Cardiac atrium fibroblast (primary cell): Measurements from ENCODE around the genes SCGB3A1, BTNL8, OR2V1, OR2V2 and TRIM41.

- RAMPAGE, long total RNA = no peak
Measured at GRCh38 chr5:180591334-180591925, at the start of gene SCGB3A1. Gene SCGB3A1, minus strand, starts transcription at chr5:180591499.

GRCh38 chr5:180804329-180804871 lies 1.8 kb upstream of the MGAT1 start:
- RAMPAGE, long total RNA = no peak

- RAMPAGE, long total RNA = no peak
Measured at GRCh38 chr5:180806314-180807158, 3.9 kb upstream of the MGAT1 start.

GRCh38 chr5:180807159-180807478 lies 4.5 kb upstream of the MGAT1 start:
- RAMPAGE, long total RNA = no peak

DNA sequence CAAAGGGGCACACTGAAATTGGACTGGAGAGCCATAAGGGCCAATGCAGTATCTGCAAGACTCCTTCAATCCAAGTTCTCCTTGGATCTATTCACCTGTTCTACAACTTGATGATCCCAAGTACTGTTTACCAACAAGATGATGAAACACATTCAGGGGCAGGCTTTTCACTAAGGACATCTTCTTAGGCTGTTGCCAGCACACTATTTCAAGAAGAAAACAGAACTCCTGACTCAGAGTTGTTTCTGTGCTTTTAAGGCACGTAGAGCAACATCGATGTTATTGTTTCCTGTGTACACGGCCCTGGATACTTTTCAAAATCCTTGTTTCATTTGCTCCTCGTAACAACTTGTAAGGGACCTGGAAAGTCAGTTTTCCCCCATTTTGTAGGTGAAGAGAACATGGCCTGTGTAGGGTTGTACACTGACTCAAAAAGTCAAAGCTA lies 5.1 kb upstream of the MGAT1 start:
- RAMPAGE, long total RNA = no peak

DNA sequence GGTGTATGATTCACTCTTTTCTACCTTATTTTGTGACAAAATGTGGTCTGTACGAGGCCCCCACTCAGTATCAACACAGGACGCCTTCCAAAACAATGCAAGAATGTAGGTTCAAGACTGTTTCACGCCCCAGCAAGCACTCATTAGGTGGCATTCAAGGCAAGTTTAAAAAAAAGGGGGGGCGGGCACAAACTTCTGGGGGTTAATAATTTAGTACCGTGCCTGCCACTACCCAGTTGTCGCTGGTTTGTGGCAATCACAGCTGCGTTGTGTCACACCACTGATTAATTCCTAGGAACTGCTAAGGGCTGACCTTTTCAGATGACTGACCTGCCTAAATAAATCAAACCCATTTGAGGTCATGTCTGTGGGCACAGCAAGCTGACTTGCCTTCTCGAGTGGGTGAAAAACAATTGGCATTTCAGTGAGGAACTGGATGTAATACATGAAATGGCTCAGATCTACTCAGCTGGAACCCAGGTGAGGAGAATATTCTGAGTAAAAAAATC lies 15.2 kb upstream of the MGAT1 start:
- RAMPAGE, long total RNA = no peak

GRCh38 chr5:180898622-180899426 lies at the start of gene BTNL8:
Gene BTNL8, plus strand, starts transcription at chr5:180899159.
- RAMPAGE, long total RNA = no peak

DNA sequence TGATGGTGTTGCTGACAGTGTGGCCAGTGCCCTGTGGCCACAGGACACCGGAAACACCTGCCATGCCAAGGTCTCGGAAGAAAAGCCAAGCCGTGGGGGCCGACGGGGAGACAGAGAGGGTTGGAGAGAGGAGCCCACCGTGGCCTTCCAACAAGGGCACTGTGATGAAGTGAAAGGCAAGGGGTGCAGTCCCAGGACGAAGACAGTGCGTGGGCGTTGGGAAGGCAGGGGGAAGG lies 4.1 kb downstream of the BTNL9 start:
- RAMPAGE, long total RNA = no peak

DNA sequence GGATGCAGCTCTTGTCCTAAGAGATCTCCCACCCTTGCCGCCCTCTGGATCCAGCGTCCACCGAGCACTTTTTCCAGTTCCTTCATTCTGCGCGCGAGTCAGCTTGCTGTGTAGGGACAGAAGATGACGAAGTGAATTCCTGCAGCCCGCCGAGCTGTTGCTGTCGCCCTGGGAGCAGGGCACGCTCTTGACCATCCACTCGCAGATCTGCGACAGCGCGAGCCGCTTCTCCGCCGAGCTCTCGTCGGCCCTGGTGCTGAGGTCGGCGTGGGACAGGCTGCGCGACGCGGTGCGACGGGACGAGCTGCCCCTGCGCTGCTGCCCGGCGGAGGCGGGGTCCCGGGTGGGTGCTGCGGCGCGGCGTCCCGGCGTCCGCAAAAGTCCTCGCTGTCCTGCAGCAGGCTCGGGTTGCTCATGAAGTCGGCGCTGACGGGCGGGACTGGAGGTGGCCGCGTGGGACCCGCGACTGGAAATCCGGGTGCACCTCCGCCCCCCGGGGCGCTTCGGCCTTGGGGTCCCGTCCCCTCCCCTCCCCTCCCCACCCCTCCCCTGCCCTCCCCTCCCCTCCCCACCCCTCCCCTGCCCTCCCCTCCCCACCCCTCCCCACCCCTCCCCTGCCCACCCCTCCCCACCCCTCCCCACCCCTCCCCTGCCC lies 30.5 kb downstream of the OR2V1 start:
- RAMPAGE, long total RNA = no peak

GRCh38 chr5:181131016-181131276 lies at the start of gene OR2V1:
Gene OR2V1, minus strand, starts transcription at chr5:181131169.
- RAMPAGE, long total RNA = no peak

DNA sequence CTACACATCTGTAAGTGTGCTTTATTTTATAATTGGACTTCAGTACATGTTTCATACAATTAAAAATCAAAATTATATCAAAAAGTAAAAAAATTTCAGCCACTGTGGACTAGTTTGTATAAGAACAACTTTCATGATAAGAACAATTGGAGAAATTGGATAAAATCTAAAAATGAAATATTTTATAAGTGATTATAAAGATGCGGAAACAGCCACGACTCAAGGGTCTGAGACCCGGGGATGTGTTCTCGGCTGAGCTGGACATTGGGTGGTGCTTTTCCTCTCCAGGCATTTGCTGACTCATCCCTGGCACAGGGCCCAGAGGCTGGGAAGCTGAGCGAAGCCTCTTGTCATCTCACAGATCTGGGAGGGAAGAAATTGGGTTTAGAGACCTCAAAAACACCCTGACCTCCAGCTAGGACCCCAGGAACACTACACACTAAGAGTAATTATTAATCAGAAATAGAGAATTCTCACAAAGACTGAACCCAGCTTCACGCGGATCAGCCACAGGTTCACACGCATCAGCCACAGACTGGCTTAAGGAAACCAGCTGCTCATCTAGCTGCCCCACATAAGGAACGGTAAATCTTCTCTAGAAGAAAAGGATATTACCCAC lies 2.7 kb upstream of the OR2V1 start:
- RAMPAGE, long total RNA = no peak

GRCh38 chr5:181147361-181147649 lies at the start of gene OR2V2:
Gene OR2V2, plus strand, starts transcription at chr5:181147586.
- RAMPAGE, long total RNA = no peak

DNA sequence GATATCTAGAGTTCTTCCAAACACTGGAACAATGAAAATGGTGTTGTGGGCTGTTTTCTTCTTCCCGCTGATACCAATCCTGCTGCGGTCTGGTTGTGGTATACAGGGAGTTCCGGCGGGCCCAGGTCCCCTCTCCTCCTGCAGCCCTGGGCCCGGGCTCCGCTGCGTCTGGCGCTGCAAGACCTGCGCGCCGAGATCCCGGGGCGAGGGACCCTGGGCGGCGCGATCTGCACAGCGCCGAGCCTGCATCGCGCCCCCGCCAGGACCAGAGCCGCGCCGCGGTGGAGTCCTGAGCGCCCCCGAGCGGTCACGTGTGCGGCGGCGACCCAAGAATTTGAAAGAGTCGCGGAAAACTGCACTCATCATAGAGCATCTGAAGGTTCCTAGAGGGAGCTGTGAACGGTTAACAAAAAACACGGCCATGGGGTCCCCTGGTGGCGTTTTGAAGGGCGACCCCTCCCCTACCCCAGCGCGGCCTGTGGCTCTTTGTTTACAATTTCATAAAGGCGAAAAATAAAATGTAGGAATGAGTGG lies 21.0 kb downstream of the TRIM7 start:
- RAMPAGE, long total RNA = no peak

DNA sequence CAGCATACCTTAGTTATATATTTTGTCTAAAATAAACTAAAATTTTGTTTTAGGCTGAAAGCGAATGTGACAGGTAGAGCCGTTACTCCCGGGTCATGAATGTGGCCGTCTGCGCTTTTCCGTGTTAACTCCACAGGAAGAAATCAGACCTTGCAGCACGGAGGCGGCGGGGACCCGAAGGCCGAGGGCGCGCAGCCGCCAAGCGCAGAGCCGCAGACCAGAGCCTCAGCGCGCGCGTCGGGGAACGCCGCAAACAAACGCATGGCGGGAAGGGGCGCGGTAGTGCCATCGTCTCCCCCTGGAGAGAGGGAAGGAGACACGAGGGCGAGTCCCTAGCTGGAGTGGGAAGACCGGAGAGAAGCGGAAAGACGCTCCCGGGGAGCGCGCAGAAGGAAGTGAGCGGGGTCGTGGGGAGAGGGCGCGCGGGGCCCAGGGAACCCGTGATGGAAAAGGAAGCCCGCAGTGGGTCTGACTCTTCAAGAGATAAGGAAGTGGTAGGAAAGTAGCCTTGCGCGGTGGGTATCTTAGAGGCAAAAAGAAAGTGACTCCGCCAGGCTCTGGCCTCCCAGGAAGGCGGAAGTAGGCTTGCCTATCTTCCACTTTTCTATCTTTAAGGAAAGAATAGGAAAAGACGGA lies 13.8 kb downstream of the TRIM7 start:
- RAMPAGE, long total RNA = no peak

- RAMPAGE, long total RNA = no peak
Measured at GRCh38 chr5:181205660-181206433, 851 bp upstream of the TRIM7 start.

DNA sequence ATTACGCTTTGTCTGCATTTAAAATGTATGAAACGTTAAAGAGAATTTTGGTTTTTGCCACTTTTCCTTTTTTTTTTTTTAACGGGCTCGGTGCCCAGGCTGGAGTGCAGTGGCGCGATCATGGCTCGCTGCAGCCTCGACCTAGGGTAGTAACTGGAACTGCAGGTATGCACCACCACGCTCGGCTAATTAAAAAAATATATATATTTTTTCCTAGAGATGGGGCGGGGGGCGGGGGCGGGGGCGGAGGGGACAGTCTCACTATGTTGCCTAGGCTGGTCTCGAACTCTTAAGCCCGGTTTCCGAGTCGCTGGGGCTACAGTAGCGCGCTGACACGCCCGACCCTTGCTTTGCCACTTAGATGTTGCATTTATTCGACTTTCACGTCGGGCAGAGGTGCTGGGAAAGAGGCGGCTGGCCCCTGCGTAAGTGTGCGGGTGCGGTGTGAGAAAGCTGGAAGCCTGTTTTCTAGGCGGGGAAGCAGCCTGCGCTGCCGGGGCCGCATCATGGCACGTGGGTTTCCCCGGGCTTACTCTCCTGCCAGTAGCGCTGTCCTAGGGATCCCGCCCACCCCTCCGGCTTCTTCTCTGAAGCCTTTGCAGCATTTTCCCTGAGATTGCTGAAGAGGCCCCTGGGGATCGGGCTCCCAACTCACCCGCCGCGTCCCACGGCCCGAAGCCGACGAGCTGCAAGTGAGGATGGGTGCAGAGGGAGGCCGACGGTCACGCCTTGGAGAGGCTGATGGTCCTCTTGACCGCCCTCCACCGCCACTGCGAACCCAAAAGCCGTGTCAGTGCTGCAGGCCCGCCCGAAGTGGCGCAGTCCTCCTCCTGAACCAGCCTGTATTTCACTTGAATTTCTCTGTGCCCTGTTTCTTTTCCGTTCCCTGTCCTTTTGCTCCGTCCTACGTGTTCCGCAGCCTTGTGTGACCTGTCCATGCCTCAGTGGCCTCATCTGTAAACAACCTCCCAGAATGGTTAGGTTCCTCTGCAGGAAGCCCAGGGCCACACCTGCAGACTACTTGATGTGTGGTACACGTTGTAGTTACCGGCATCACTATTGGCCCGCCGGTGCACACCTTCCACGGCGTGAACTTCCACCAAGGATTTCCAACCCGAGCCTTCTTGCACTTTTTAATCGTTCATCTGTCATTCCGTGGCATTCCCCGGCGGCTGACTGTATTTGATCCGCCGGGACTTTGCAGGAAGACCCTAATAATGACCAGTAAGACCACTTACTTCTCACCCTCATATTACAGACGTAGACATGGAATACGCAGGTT lies 5.8 kb upstream of the TRIM41 start:
- RAMPAGE, long total RNA = no peak

DNA sequence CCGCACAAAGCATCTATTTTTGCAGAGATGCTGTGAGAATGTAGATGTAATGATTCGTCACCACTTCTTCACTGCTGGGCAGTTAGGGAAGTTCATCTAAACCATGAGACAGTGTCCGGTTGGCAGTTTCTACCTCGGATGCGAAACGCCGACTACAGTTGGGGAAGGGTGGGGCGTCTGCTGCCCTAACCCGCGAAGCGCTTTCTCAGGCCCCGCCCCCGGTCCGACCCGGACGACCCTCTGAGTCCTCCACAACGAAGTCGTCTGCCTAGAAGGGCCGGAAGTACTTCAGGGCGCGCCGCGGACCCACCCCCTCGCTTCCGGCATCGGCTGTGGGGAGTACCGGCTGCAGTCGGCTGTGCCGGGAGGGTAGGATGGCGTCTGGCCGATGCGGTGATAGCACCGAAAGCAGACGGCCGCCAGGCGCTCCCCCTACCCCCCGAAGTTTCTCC lies at the start of gene TRIM41:
TRIM41 (plus strand) TSS at position 317 of the 452 bp plus-strand sequence.
- RAMPAGE, long total RNA = start-site peak on the plus strand centred at position 319 of the sequence, 10 bp wide, 22 and 13 reads in 2 replicates

DNA sequence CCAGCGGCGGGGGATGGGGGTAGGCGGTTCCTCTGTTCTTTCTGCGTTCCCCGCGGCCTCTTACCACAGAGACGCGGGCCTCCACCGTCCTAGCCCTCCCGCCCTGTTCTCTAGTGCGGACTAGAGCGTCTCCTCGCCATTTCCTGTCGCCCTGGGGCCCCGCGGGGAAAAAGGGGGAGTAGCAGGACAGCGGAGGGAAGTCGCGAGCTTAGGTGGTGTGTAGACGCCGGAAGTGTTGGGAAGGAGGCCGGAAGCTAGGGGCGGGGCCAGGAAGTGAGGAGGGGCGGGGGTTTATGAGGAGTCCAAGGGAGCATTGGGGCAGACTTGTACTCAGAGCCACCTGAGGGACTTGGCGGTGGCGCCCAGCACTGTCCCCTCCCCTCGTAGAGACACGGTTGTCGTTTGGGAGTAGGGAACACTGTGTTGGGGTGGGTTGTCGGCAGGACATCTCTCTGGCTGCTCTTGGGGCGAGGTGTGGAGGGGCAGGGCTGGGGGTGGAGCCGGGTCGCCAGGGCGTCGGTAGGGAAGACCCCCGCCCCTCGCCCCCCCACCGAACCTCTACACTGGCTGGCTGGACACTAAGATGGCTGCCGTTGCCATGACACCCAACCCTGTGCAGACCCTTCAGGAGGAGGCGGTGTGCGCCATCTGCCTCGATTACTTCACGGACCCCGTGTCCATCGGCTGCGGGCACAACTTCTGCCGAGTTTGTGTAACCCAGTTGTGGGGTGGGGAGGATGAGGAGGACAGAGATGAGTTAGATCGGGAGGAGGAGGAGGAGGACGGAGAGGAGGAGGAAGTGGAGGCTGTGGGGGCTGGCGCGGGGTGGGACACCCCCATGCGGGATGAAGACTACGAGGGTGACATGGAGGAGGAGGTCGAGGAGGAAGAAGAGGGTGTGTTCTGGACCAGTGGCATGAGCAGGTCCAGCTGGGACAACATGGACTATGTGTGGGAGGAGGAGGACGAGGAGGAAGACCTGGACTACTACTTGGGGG lies 635 bp downstream of the TRIM41 start:
- RAMPAGE, long total RNA = start-site peak on the plus strand centred at position 281 of the sequence, 36 bp wide, 20 and 5 reads in 2 replicates

GRCh38 chr5:181265053-181265517 lies 4.1 kb upstream of the TRIM52 start:
- RAMPAGE, long total RNA = no peak

DNA sequence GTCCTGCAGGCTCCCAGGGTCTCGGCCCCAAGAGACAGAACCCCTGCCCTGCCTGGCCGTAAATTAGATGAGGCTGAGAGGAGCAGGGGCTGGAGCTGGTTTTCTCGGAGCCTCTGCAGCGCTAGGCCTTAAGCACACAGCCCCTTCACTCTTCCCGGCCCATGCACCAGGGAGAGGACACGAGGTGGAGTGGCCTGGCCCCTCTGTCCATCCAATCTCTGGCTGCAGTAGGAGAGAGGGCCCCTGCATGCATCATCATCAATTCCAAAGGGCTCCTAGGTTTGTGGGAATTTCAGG lies 4.5 kb upstream of the TRIM52 start:
- RAMPAGE, long total RNA = no peak